ENCODE data around the genes SHANK1, CTU1, SIGLEC9 and SIGLEC8.

DNA sequence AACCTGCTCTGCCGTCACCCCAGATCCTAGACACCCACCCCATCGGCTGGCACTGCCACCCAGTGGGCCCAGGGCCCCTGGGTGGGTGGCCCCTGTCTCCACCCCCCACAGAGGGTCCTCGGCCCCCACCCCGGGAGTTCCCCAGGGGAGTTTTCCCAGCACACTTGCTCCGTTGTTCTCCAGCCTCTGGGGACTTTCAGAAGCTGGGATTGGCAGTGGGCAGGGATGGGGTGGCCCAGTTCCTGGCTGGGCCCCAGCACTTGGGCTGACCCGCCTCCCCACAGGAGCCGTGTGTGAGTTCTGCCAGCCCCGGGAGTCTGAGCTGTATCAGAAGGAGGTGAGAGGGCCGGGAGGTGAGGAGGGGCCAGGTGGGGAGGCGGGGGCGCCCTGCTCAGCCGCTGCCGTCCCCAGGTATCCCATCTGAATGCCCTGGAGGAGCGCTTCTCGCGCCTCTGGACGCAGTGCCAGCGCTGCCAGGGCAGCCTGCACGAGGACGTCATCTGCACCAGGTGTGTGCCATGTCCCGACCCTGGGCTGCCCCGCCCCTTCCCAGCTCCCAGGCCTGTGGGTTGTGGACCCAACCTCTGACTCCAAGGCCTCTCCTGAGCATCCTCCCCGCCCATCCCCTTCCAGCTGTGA is 1.9 kb upstream of the SPIB start:
- PRO-cap, result no peak

DNA sequence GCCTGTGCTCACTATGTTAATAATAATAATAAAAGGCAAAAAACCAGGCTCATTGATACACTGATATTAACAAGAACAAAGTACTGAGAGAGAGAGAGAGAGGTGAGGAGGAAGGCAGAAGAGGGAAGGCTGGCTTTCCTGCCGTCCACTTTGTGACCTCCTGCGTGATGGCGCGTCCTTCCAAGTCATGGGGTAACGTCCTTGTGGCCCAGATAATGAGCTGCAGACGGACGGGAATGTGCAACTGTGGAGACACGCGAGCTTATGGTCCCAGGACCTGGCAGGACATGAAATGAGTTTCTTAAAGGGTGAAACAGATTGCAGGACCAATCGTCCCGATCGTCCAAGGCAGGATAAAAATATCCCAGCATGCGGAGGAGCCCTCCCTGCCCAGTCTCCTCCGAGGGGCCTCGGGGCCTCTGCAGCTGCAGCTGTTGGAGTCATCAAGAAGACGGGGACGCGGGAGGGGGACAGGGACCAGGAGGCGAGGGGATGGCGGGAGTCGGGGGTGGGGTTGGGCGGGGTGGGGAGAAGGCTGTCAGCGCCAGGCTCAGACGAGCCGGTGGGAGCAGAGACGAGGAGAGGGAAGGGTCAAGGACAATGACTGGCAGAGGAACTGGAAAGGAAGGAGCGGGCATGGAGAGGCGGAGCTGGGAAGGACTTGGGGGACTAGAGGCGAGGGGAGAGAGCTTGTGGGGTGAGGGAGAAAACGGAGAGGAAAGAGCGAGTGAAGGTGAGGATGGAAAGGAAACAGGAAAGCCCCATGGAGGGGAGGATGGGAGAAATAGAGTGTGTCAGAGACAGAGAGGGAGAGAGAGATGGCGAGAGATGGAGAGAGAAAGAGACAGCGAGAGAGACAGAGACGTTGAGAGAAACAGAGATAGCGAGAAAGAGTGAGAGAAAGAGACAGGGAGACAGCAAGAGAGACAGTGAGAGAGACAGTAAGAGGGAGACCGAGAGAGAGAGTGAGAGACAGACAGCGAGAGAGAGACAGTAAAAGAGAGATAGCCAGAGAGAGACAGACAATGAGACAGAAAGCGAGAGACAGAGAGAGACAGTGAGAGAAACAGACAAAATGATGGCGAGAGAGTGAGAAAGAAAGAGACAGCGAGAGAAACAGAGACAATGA is 14.5 kb upstream of the GARIN5A start:
- PRO-cap, result no peak

DNA sequence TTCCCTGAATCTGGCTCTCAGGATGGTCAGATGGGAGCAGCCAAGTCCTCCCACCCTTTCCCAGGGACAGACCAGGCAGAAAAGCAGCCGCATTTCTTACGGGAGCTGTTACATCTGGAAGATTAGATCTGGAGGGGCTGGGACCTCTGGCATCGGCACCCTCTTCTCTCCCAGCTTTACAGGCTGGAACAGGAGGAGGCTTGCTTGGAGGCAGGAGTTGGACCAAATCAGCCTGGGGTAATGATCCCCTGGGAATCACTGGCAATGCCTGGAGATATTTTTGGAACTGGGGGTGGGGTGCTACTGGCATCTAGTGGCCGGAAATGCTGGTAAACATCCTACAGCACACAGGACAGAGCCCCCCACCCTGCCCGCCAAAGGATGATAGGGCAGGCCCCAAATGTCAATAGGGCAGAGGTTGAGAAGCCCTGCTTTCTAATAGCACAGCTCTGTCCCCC is 20.9 kb downstream of the LRRC4B start:
- PRO-cap, result no peak

- PRO-cap, result no peak
Measured at GRCh38 chr19:50550026-50550920, 18.0 kb downstream of the LRRC4B start.

DNA sequence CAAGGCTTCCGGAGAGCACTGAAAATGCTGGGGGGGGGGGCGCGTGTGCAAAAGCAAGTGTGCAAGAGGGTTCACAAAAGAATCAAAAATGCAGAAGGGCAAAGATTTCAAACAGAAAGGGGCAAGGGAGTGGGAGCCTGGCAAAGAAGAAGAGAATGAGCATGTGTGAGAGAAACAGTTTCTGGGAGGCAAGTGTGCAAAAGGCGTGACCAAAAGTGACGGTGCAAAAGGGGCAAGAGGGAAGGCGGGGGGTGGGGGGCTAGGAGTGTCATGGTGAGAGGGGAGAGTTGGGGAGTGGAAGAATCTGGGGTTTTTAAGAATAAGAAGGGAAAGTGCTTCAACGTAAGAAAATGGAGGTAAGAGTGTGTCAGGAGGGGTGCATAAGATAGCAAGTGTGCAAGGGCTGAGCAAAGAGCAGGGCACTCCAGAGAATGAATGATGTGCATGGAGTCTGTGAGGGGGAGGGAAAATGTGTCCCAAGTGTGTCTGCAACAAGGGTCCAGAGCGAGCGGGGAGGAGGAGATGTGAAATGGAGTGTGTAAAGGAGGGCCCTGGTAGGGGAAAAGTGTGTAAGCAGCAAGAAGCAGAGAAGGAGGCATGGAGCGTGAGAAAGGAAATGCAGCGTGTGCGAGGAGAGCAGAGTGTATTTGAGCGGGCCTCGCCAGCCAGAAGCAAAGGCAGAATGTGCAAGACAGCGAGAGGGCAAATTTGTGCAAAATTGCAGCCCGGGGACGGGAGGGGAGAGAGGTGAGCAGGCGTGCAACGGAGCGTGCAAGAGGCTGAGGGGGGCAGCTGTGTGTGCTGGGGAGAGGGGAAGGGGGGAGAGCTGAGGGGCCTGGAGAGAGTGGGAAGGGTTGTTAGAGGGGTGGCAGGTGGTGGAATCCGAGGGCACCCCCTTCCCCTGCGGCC is 11.7 kb downstream of the C19orf81 start:
- PRO-cap, result no peak

GRCh38 chr19:50694852-50695738 is 24.5 kb downstream of the SHANK1 start:
- PRO-cap, result unidirectional peak, plus-strand start at chr19:50695569

DNA sequence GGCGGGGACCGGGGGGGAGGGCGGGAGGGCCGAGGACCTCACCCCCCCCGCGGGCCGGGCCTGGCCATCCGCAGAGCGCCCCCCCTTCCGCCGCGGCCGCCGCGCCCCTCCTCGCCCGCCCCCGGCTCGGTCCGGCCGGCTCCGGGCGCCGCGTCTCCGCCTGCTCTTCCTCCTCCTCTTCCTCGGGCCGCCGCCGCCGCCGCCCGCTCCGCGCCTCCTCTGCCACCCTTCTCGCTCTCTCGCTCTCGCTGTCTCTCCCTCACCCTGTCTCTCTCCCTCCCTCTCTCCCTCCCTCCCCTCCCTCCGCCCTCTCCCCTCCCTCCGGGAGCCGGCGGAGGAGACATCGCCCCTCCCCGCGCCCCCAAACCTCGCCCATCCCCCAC is at the start of gene SHANK1:
TSS of gene SHANK1 (minus strand) at position 256 of the 383 bp plus-strand sequence.
- PRO-cap, result unidirectional peak, minus-strand start at position 233 of the sequence

DNA sequence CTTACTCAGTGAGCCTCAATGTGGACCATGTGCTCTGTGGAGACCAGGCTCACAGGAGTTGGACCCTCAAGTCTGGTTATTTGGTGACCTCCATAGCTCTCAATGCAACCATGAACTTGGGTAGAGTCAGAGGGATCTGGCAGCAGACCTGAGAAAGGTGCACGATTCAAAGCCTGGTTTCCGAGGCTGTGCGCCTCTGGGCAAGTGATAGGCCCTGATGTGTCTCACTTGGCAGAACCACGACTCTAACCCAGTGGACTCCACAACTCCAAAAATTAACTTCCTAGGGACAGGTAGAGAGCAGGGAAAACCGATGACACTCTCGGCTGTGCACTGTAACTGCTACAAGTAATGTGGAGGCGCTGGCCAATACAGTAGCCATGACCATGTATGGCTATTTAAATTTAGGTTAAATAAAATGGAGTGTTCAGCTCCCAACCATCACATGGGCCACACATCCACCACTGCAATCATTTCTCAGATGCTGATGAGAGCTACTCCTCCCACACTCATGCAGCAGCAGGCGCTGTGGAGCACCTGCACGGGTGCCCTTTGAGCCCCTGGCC is 5.7 kb downstream of the ACP4 start:
- PRO-cap, result unidirectional peak, minus-strand start at position 274 of the sequence

GRCh38 chr19:50821577-50822033 is 2.0 kb downstream of the KLK1 start:
- PRO-cap, result no peak

DNA sequence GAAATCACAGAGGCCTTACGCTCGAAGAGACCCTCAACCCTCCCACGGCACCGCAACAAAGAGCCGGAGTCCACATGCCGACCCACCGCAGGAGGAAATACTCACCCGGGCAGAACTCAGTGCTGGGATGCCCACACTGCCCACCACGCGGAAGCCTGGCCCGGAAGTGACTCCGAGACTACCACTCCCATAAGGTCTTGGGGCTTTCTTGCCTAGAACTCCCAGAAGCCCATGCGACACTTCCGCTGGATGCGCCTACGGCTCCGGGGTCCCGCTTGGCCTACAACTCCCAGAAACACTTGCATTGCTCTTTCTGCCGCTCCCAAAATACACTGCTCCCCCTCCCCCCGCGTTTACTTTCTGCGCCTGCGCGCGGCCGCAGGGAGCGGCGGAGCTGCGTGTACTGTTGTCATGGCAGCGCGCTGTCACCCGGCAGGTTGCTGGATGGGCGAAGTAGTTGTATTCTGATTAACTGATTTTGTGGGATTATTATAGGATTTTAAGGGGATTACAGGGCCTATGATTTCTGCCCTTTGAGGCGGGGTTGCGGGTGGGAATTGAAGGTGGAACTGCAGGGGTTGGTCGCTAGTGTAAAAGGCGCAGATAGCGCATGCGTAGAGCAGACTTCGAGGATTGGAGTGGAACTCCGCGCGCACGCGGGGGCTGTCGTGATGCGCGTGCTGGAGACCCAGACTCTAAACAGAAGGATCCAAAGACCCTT is at the start of gene CTU1:
TSS of gene CTU1 (minus strand) at position 168 of the 721 bp plus-strand sequence.
- PRO-cap, result bidirectional peak, plus-strand start at position 354 of the sequence, minus-strand start at position 168 of the sequence; unidirectional peak, plus-strand start at position 622 of the sequence

- PRO-cap, result no peak
Measured at GRCh38 chr19:51124566-51125373, at the start of gene SIGLEC9. SIGLEC9 (plus strand) TSS chr19:51124906.

DNA sequence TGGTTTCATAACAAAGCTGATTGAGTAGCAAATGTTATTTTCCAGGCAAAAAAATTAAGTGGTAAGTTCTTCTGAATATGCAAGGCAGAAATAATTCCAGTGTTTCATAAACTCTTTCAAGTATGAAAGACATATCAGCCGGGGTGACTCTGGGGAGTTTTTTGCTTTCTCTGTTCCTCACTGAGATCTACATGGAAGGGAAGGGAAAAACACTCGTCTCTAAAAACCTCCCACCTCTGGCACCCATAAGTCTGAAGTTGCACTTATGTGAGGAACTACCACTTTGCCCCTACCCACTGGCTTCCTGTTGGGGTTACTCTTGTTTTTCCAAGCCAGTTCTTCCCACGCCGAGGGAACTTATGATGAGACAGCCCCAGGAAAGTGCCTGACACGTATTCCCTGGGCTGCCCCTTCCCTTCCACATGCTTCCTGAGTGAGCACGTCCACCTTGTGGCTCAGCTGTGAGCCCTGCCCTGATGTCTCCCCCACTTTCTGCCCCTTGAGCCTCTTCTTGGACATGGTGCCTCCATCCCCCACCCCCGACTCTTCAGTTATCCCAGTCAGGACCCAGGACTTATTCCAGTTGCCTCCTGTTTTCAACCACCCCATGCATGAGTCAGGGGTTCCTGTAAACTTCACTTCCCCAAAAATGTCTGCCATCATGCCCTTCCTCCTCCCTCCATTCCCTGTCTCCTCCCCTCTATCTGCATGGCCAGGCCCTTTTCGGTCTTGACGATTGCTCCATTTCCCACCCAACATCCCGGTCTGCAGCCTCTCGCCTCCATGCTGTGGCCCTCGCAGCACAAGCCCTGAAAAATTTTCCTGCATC is 5.2 kb upstream of the SIGLEC7 start:
- PRO-cap, result no peak

- PRO-cap, result no peak
Measured at GRCh38 chr19:51139363-51139829, 2.7 kb upstream of the SIGLEC7 start.

GRCh38 chr19:51168841-51169392 is 26.8 kb downstream of the SIGLEC7 start:
- PRO-cap, result no peak

DNA sequence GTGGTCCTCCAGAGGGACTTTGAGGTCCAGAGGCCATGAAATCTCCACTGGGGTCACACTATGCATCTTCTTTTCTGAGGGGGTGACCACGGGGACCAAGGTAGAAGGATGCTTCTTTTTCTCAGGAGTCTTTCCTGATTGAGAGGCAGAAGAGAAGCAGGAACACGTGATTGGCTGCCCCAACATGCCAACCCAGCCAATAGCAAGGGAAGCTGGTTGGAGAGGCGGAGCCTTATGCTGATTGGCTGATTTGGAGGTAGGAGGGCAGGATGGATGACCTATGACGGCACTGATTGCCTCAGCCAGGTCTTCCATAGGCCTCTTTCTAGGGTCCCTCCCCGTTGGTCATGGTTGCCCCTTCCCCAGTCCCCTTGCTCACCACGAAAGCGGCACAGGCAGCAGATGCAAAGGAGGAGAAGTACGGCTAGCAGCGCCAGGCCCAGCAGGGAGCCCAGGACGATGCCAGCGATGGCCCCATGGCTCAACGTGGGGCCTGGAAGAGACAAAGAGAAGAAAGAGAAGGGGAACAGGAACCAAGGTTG is 8.1 kb downstream of the VSIG10L start:
- PRO-cap, result no peak

GRCh38 chr19:51364023-51364779 is 2.0 kb downstream of the ETFB start:
- PRO-cap, result no peak

DNA sequence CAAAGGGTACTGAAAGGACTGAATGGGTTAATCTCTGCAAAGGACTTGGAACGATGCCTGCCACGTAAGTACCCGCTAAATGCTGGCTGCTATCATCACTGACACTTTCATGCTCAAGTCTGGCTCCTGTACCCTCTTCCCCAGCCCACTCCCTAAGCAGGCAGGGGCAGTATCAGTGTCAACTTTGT is 1.1 kb downstream of the ETFB start:
- PRO-cap, result no peak

DNA sequence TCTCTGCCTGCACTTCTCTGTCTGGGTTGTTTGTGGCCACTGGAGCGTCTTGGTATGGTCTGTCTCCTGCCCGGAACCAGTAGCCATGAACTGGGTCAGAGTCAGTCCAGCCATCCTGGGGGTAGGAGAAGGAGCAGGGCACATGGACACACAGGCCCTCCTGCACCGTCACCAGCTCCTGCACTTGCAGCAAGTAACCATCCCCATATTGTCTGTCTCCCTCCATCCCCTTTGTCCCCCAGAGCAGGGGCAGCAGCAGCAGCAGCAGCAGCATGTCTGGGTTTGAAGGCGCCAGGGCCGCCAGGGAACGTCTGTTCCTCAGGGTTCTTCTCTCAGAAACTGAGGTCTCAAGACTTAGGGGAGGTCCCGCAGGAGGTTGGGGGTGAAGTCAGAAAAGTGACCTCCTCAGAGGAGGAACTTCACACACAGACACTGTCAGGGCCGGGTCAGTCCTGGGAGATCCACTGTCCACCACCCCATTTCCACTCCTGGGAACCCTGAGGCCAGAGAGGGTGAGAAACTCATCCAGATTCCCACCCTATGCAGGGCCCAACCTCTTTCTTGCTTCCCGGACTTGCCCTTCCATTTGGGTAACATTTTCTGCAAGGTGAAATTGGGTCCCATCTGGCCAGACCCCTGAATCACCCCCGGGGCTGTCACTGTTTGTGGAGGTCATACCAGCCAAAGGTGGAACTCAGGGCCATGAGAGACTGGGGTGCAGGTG is at the start of gene SIGLEC8:
TSS of gene SIGLEC8 (minus strand) at position 341 of the 724 bp plus-strand sequence.
- PRO-cap, result no peak

DNA sequence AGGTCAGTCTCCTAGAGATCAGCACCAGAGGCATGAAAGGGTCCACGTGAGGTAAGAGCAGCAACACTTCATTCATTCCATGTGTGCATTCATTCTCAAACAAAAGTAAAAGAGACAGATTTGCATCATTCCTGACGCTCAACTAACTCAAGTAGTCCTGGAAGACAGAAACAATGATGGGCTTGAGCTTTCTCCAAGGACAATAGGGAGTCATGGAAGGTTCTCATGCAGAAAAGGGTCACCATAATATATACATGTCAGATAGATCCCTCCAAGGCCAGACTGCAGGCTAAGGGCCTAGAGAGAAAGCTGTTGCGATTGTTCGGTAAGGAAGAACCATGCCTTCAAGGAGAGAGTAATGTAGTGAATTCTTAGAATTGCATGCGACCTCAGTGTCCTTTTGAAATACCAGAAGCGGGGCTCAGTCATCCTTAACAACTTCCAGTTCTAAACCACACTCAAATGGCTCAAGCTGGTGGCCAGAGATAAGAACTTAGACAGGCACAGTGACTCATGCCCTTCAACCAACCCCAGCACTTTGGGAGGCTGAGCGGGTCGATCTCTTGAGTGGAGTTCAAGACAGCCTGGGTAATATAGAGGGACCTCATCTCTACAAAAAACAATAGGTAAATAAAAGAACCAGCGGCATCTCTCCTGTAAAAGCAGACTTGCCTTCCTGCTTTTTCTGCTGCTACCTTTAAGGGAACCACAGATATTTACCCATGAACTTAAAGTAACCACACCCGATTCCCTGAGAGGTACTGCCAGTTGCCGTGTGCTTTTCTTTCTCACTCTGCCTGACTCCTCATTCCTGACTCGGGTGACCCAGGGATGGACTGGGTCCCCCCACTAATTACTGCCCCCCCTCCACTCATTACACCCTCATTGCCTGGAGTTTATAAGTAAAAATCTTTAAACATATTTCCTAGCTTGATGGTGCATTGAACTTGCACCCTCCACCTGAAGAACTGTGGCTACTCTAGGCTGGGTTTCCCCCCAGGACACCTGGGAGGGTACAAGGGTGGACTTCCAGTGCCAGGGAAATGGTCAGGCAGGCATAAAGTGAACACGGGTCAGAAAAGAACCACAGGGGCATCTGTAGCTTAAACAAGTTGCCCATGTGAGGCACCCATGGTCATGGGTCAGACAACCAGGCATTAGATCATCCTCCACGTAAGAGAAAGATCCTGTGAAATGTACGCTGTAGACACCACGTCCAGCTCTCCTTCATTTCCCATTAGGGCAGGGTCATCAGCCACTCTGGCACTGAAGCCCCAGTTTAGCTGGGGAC is 15.4 kb upstream of the SIGLEC6 start:
- PRO-cap, result no peak

DNA sequence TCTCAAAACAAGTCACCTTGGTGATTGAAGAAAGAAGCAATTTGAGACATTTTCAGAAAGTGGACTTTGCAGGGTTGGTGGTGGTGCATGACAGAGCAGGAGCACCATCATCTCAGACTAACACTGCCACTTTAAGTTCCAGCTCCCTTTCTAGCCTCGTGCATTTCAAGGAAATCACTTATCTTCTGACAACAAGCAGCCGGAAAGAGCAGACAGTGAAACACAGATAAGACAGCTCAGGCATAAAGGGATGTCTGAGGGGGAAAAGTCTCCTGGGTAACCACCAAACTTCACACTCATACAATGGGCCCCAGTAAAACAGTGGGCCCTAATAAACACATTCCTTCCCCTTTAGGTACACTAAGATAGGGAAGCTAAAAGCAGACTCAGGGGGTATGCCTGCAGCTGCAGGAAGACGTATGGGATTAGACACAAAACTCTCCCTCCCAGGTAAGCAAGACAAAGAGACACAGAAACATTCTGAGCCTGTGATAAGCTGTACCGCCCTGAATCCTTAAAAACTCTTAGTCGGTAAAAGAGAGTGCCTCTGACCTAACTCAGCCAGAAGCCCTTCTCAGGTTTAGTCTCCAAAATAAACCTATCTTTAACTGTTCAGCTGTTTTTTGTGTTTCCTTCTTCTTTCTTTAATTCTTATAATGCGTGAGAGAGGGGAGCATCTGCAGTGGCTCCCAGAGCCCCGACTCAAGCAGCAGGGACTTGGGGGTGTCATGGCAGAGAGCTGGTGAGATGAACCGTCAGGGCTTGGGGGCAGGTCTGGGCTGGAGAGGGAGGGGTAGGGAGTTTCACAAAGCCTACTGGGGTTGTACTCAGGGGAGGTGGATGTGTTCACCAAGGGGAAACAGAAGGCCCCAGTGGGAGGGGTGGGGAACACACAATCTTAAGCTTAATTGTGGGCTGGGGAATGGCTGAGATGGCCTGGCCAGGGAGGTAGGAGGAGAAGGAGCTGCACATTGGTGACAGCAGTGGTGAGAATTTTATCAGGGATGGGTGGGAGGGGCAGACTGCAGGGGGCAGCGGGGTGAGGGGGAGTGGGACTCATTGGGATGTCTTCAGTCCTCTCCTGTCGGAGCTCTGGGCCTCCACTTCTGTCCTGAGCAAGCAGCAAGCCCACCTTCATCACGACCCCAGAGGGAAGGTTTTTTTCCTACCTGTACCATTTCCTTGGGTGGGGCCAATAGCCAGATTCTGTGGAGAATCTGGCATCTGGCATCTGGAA is 16.7 kb upstream of the SIGLEC6 start:
- PRO-cap, result no peak

Data from A673 (cell line).